BE2C (cell line): Measurements from ENCODE around the gene NUF2.

- RRBS, result no CpG with 5 or more reads among the region's 3 CpGs
These were observed 65.5 kb downstream of the ATF6 start for GRCh38 chr1:161831685-161831971.

DNA sequence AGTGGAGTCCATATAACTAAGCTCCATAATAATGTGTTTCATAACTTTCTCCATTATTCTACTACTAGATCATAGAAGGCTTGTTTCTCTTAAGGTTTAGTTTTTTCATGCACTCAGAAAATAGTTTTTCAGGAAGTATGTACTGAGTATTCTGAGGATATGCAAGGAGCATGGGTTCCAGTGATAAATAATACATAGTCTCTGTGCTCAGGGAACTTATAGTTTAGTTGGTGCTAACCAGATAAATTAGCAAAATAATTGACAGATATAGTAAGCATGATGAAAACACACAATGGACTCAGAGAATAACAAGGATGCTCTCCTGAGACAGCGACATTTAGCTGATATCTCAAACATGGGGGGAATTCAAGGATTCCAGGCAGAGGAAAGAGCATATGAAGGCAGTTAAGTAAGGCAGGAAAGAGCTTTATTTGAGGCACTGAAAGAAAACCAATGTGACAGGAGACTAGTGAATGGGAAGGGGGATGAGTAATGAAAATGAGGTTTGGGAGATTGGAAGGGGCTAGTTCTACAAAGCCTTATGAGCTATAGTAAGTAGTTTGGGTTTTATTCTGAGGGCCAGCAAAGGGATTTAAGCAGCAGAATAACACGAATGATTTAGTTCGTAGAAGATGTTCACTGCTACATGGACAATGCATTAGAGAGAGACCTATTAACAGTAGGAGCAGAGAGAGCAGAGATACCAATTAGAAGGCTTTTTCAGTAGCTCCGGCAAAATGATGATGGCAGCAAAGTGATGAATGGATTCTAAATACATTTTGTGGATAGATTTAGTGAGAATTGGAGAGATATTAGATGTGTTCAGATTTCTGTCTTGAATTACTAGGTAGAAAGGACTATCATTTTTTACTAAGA is 111.2 kb downstream of the ATF6 start:
- RRBS, result no CpG with 5 or more reads among the region's 4 CpGs

DNA sequence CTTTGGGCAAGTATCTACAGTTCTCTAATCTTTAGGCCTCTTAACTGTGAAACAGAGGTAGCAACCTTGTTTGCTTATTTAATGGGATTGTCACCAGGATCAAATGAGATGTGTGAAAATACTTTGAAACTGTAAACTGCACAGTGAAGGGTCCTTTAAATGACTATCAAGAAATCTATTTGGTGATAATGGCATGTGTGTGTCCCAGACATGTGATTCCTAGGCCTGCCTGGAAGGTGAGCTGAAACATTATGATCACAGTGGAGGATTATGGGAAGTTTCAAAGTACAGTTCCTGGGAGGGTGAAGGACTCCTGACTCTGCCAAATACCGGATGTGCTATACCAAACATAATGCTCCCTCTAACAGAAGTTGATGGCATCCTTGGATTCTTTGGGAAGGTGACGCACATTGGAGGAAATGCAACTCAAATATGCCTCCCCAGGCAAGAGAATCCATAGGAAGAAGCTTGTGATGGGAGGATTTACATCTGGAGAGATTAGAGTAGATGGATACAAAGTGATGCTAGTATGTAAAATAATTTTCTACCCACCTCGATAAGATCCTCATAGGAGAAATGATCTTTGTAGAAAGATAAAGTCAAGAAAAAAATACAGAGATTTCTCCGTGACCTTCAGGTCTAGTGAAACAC is 62.5 kb downstream of the NOS1AP start:
- RRBS, result no CpG with 5 or more reads among the region's 4 CpGs

- RRBS, result no CpG with 5 or more reads among the region's 10 CpGs
These were observed 137.6 kb downstream of the NOS1AP start for GRCh38 chr1:162206903-162207736.

DNA sequence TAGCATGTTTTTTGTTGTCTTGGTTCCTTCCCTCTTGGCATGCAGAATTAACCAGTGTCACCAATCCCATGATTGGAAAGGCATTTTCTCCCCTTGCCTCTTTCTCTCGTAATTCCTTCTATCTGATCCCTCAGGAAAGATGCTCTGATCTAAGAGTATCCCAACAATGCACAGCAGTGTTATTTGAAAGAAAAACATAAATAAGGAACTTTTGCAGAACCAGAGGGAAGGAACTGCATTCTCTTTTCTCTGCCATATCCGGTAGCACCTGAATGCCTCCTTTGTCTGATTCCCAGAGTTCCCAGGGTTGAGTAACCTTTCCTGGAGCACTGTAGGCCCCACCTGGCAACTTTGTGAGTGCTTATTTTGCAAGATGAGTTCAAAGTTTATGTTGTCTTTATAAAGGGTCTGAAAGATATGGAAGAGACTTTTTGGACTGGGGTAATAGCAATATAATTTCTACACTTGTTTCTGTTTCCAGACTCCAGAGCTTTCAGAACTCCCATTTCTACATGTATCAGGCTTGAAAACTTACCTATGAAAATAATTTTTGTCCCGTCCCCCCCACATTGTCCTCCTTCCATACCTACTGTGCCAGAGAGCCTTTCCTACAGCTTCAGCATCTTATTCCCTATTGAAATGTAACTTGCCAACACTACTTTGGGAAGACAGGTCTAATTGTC is 129.4 kb downstream of the SPATA46 start:
- RRBS, result no CpG with 5 or more reads among the region's 3 CpGs

GRCh38 chr1:162579229-162579694 is 17.7 kb downstream of the UAP1 start:
- RRBS, result no CpG with 5 or more reads among the region's 3 CpGs

- RRBS, result no CpG with 5 or more reads among the region's 6 CpGs
These were observed 46.2 kb downstream of the DDR2 start for GRCh38 chr1:162678355-162679020.

DNA sequence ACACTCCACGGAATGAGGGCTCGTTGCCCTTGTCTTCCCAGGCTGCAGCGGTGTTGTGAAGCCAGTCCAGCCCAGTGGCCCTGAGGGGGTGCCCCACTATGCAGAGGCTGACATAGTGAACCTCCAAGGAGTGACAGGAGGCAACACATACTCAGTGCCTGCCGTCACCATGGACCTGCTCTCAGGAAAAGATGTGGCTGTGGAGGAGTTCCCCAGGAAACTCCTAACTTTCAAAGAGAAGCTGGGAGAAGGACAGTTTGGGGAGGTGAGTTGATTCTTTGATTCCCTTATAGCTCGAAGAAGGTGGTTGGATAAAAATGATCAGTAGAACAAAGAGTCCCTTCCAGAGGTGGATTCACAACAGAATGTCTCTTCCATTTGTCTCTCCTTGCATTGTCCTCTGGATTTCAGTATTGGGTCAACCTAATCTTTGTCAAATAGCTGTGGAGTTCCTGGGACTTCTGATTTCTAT is 18.5 kb upstream of the HSD17B7 start:
- RRBS, result no CpG with 5 or more reads among the region's 5 CpGs

DNA sequence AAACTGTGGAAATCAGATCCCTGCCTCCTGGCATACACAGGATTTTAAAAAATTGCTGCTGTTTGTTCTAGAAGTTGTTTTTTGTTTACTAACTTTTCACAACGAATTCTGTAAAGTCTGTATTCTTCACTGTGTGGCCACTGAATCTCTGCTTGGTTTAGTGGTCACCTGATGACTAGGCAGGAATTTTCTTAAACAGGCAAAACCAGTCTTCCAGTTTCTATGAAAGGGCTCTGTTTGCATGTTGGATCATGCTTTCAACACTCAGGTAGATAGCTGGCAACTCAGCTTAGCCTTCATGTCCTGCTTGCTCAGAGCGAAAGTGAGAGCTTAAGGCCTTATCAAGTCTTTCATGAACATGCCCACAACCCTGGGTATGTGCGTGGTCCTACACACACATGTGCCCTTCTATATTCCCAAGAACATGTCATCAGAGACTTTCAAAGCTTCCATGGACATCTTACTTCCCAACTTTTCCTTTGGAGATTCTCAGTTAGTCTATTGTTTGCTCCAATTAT is 52.4 kb upstream of the CCDC190 start:
- RRBS, result no CpG with 5 or more reads among the region's 3 CpGs

GRCh38 chr1:163321293-163322440 is at the start of gene NUF2:
NUF2 (plus strand) TSS chr1:163321954.
- RRBS, result 1% methylated on average over 8 of the region's 61 CpGs

DNA sequence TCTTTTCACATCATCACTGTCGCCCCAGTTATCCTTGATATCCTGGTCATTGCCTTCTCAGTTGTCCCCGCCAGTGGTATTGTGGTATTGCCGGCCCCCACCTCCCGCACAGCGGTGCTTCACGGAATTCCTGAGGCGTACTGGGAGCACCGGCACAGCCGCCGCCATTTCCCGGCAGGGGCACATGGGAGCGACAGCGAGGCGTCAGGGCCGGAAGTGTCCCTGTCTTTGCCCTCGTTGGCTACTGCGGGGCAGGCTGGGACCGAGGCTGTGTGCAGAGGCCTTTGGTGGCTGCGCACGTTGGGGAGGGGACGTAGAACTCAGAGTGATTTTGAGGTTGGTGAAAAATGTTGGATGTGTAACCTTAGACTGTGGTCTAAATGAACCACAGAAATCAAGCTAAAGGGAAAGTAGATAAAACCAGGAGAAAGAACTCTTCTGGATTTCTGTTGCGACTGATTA is 101.3 kb downstream of the NUF2 start:
- RRBS, result 58% methylated on average over 11 of the region's 22 CpGs

- RRBS, result 3% methylated on average over 11 of the region's 43 CpGs
These were observed 237.7 kb upstream of the PBX1 start for GRCh38 chr1:164321187-164321726.

- RRBS, result no CpG with 5 or more reads among the region's 5 CpGs
These were observed 1.8 kb upstream of the PBX1 start for GRCh38 chr1:164557164-164557692.

- RRBS, result no CpG with 5 or more reads among the region's 8 CpGs
These were observed 27.2 kb downstream of the PBX1 start for GRCh38 chr1:164585722-164587022.

DNA sequence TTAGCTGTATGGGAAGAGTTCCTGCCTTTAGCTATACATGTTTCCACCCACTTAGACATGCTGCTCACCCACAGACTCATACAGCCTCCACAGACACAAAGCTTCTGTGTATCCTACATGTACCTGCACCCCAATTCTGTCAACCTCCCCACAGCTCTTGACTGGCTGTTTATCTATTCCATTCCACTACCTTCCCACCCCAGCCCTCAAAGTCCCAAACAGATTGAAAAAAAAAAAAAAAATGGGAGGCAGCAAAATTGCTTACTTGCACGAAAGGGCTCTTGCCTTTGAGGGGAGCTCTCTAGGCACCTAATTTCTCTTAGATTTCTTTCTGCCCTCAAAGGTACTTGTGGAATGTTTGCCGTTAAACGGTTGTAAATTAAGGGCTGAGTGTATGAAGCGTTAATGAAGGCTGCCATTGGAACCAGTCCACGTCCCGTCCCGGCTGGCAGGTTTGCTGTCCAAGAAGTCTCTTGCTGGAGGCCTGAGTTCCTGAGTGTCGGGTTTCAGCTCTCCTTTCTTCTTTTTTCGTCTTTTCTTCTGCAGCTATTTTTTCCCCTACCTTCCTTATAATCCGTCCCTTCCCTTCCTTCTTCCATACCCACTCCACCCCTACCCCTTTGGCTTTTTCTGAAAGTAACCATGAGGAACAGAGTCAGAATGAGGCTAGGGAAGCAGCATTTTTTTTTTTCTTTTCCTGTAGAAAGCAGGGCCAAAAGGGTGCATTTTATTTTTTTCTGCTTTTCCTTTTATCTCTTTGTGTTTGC is 43.7 kb downstream of the PBX1 start:
- RRBS, result no CpG with 5 or more reads among the region's 10 CpGs

DNA sequence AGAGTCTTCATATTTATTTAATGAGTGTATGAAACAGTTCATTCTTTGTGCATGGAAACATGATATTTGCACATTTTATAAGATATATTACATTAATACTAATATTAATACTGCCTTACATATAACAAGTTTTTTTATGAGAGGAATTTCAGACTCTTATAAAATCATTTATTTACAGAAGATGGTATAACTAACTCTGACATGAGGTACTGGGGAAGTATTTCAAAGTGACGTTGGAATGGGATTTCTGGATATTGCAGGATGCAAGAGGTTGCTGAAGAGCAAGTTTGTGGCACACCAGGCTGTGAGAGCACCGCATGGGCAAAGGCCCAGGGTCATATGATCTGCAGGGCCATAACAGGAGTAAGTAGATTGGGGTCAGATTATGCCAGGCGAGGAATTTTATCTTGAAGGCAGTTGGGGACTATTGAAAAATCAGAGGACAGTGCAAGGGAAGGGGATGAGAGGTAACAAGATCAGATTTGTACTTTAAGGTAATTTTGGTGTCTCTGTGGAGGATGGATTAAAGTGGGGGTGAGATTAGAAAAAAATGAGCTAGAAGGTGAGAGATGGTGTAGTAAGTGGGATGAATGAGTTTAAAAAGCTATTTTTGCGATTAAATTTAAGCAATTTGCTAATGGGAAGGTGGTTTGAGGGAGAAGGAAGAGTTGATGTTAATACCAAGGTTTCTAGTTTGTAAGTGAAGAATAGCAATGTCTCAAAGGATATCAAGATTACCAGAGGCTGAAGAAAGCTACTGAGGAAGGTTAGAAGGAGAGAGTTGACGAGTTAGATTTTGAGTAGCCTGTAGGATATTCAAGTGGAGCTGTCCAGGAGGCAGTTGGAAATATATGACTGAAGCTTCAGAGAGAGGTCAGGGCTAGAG is 48.0 kb downstream of the PBX1 start:
- RRBS, result no CpG with 5 or more reads among the region's 5 CpGs

DNA sequence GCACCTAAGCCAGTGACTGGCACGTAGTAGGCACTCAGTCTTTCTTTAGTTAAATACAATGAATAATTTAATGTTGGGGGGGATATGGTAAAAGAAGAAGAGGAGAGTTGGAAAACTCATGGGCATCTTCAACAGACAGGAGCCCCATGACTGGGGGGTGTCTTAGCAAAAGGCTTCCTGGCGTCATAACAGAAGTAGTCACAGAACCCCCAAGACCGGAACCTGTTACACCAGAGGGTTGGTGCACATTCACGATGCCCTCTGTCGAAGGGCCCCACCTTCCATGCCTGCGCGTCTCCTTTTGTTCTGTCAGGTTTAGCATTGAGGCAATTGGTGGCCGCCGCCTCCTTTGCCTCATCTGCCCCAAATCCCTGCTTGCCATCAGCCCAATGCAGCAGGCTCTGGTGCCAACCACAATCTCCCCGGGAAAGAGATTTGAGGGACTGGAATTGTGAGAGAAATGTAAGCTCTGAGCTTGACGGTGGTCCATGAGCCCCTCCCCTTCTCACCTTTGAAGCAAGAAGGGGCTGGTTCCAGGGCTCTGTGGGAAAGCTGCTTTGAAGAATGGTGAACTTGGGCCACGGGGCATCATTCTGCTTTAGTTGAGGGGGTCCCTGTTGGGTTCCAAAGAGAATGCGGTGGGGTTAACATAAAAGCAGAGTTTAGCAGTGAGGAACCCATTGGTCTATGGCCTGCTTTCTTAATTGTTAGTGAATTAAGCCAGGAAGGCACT is 51.0 kb downstream of the PBX1 start:
- RRBS, result no CpG with 5 or more reads among the region's 13 CpGs

DNA sequence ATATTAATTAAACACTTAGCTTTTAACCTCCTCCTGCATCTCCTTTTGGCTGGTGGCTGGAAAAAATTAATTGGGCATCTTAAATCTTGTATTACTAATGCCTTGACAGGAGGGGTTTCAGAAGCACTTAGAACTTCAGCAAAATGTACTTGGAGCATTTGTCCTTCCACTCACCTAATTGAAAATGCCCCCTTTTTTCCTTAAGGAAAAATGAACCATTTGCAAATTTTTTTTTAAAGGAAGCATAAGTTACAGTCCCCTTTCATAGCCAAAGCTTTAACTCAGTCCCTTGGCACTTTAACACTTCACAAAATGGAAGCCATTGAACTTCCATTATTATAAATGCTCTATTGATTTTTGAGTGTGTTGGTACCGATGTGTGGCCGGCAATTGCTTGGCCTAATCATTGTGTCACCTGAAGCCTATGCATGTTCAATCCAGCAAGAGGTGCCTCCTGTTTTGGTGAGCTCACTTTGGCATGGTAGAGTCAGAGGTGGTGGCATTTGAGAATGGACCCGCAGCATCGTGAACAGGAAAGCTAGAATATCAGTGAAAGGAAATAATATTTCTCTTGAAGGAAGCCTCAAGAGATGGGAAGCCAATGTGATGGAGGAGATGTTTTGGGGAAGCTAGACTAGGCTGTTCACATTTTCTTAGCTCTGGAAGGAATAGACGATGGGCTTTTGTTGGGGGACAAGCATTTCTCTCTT is 68.2 kb downstream of the PBX1 start:
- RRBS, result no CpG with 5 or more reads among the region's 5 CpGs

GRCh38 chr1:164686053-164686496 is 127.1 kb downstream of the PBX1 start:
- RRBS, result no CpG with 5 or more reads among the region's 2 CpGs

DNA sequence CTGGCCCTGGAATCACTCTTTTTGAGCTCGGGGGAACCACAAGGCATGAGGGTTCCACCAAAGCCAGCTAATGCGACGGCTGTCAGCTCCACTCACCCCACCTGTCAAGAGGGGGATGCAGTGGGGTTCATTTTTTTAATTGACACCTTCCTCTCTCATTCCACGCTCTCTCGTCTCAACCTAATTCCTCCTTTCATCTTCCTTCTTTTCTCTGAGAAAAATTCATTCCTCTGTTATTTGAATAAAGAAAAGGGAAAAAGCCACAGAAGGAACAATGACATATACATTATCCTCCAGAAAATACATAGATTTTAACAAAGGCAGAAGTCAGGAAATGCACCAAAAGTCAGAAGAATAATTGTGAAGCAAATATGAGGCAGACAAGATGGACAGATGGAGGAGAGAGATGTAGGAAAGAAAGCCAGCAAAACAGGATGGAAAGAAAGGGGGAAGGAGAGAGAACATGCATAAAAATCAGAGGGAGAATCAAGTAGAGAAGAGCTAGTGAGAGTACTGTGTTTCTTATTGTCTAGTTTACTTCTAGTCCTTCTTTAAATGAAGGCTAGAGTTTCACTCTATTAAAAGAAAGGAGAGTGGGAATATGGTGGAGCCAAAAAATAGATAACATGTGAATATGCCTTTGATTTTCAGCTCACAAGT is 177.5 kb downstream of the PBX1 start:
- RRBS, result no CpG with 5 or more reads among the region's 5 CpGs